Pericardium fibroblast (primary cell): ENCODE data around the genes FAM236C, CHIC1 and SLC16A2.

DNA sequence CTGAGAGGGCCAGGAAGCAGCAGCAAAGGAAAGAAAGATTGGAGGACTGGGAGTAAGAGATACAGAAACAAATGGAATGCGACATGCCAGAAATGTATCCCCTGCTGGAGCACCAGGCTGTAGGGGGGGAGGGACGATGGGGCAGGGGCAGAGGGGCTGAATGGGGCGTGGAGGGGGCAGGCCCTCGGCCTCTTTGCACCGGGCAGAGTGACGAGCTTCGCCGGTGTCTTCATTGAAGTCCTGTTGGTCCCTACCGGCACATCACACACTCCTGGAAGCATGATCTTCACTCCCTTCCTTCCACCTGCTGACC is at the start of gene FAM236C:
Gene FAM236C (plus strand): TSS at position 180 of the 313 bp plus-strand sequence.
- RAMPAGE, long total RNA = no peak

- RAMPAGE, long total RNA = no peak
Measured at GRCh38 chrX:73510978-73511705, 51.9 kb upstream of the CHIC1 start.

GRCh38 chrX:73562964-73563981 is at the start of gene CHIC1:
Gene CHIC1 (plus strand): TSS chrX:73563197.
- RAMPAGE, long total RNA = no peak

- RAMPAGE, long total RNA = no peak
Measured at GRCh38 chrX:73826961-73828032, 264.3 kb downstream of the CHIC1 start.

- RAMPAGE, long total RNA = no peak
Measured at GRCh38 chrX:73848954-73850049, 286.3 kb downstream of the CHIC1 start.

DNA sequence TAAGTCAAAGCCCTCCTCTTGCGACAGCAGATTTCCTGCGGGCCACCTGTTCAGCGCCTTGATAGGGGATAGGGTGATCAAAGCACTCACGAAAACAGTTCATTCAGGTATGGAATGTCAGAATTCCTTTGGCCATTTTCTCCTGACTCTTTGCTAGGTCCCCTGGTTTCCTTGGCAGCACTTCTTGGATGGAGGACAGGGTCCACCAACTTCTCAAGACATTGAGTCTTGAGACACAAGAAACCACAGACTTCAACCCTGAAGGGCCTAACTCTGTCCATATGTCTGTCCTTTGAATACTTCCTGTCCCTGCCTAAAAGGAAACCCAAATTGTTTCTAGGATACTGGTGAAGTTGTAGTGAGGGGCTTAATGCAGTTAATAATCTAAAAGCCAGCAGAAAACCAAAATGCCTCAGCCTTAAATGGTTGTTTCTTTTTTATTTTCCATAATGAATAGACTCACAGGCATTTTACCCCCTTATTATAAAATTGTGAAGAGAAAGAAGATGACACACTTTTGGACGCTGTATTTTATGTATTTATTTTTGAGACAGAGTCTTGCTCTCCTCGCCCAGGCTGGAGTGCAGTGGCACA is 98.4 kb upstream of the ZCCHC13 start:
- RAMPAGE, long total RNA = no peak

- RAMPAGE, long total RNA = no peak
Measured at GRCh38 chrX:74241727-74242386, 62.1 kb upstream of the ZCCHC13 start.

- RAMPAGE, long total RNA = no peak
Measured at GRCh38 chrX:74280799-74281303, 23.1 kb upstream of the ZCCHC13 start.

- RAMPAGE, long total RNA = start-site peak on the minus strand at chrX:74292322-74292378, 21 and 5 reads in 2 replicates
Measured at GRCh38 chrX:74291704-74292866, 11.9 kb upstream of the ZCCHC13 start.

- RAMPAGE, long total RNA = no peak
Measured at GRCh38 chrX:74421230-74421802, at the start of gene SLC16A2. Gene SLC16A2 (plus strand): TSS chrX:74421493.

GRCh38 chrX:74605779-74606097 is 8.7 kb downstream of the RLIM start:
- RAMPAGE, long total RNA = no peak

- RAMPAGE, long total RNA = no peak
Measured at GRCh38 chrX:74743244-74744085, 129.0 kb upstream of the RLIM start.

DNA sequence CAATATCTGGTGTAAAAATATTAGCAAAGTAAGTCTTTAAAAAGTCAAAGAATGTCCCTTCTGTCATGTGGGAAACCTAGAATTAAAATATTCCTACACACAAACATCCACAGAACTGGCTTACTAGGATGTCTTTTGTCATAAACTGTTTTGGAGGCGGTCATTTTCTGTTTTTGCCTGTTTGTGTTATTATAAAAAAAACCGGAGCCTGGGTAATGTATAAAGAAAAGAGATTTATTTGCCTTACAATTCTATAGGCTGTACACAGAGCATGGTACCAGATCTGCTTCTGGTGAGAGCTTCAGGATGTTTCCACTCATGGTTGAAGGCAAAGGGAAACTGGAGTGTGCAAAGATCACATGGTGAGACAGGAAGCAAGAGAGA is 79.4 kb upstream of the NEXMIF start:
- RAMPAGE, long total RNA = no peak

- RAMPAGE, long total RNA = no peak
Measured at GRCh38 chrX:75522426-75522839, 404 bp downstream of the ZDHHC15 start.

DNA sequence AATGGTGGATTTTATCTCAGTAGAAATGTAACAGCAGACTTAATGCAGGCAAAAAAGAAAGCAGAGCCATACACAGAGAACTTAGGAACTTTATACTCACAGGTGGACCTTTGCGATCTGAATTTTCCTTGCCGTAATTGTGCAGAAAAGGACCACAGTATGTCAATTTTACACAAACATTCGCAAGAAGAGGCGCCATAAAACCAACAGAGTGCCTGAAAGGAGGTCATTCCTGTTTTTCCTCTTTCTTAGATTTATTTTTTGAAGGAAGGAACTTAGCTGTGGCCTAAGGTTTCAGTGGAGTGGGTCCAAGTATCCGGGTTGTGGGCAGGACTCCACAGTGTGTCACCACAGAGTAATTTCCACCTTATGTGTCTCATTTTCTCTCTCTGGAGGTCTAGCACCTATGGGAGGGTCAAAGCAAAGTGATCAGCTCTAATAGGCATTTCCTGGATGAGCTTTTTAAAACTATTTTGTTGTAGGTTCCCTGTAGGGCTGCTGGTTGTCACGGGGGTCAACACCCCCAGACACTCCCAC is 24.7 kb upstream of the PBDC1 start:
- RAMPAGE, long total RNA = no peak

- RAMPAGE, long total RNA = no peak
Measured at GRCh38 chrX:76177541-76177877, 4.6 kb downstream of the PBDC1 start.

- RAMPAGE, long total RNA = no peak
Measured at GRCh38 chrX:77494143-77494542, 47.0 kb downstream of the FGF16 start.

- RAMPAGE, long total RNA = no peak
Measured at GRCh38 chrX:77633229-77634021, 152.6 kb downstream of the ATRX start.

DNA sequence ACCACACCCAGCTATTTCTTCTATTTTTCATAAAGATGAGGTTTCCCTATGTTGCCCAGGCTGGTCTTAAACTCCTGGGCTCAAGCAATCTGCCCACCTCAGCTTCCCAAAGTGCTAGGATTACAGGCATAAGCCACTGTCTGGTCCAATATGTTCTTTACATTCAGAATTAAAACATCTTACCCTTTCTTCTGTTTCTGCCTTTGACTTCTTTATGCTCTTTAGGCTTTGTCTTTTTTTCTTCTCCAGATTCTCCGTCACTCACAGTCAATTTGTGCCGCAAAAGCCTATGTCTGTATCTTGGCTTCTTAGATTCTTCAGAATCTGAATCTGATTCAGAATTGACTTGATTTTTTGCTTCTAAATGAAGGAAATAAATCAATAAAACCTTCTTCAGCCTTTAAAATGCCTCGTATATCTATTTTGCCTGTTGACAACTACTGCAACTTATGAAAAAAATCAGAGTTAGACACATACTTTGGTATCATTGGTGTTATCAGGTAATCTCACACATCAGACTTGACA is 122.8 kb downstream of the ATRX start:
- RAMPAGE, long total RNA = no peak

DNA sequence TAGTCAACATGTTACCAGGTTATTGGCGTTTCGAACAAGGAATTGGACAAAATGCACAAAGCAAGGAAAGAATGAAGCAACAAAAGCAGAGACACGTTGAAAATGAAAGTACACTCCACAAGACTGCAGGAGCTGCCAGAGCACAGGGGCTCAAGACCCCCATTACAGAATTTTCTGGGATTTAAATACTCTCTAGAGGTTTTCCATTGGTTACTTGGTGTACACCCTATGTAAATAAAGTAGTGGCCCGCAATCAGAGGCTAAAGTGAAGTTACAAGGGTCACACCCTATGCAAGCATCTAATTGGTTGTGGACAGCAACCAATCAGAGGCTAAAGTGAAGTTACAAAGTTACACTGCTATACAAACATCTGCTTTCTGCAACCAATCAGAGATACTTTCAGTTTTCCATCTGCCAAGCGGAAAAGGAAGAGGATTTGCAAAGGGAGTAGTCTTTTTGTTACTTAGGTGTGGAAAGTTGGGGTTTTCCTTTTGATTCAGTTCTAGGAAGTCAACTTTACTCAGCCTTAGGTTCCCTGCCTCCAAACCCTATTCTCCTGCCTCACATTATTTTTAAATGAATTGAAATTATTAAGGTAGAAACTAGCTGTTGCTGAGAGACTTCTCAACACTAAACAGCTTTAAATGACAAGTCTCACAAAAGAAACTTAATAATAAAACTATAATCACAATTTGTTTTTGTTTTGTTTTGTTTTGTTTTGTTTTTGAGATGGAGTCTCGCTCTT is 2.1 kb upstream of the ATRX start:
- RAMPAGE, long total RNA = no peak